ENCODE measurements around a stretch of chr10.

DNA sequence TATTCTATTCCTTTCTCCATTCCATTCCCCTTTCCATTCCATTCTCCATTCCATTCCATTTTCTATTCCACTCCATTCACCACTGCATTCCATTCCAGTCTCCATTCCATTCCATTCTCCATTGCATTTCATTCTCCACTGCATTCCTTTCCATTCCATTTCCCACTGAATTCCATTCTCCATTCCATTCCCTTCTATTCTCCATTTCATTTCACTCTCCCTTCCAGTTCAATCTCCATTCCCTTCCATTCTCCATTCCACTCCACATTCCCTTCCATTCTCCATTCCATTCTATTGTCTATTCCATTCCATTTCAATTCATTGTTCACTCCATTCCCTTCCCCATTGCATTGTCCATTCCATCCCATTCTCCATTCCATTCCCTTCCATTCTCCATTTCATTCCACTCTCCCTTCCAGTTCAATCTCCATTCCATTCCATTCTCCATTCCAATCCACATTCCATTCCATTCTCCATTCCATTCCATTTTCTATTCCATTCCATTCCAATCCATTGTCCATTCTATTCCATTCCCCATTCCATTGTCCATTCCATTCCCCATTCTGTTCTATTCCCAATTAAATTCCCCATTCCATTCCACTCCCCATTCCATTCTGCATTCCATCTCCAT is 79.4 kb downstream of the NSUN6 start:
- PRO-cap, result no peak
CAGE:
- cytosol, long polyA plus RNA, result no peak
- long polyA plus RNA, result no peak
- nucleus, long polyA plus RNA, result no peak

GRCh38 chr10:18618890-18619466 is 32.4 kb downstream of the NSUN6 start:
- PRO-cap, result no peak
CAGE:
- cytosol, long polyA plus RNA, result no peak
- long polyA plus RNA, result no peak
- nucleus, long polyA plus RNA, result no peak

- PRO-cap, result no peak
CAGE:
- cytosol, long polyA plus RNA, result no peak
- long polyA plus RNA, result no peak
- nucleus, long polyA plus RNA, result no peak
These were observed 985 bp upstream of the ARL5B start for GRCh38 chr10:18658112-18658779.

- PRO-cap, result no peak
CAGE:
- cytosol, long polyA plus RNA, result no peak
- long polyA plus RNA, result no peak
- nucleus, long polyA plus RNA, result no peak
These were observed 50.8 kb downstream of the ARL5B start for GRCh38 chr10:18710024-18710417.

GRCh38 chr10:18753056-18753660 is 93.9 kb downstream of the ARL5B start:
- PRO-cap, result no peak
CAGE:
- cytosol, long polyA plus RNA, result no peak
- long polyA plus RNA, result no peak
- nucleus, long polyA plus RNA, result no peak

GRCh38 chr10:19030124-19030323 is 18.6 kb upstream of the MALRD1 start:
- PRO-cap, result no peak
CAGE:
- cytosol, long polyA plus RNA, result no peak
- long polyA plus RNA, result no peak
- nucleus, long polyA plus RNA, result no peak

GRCh38 chr10:19203711-19204094 is 155.1 kb downstream of the MALRD1 start:
- PRO-cap, result no peak
CAGE:
- cytosol, long polyA plus RNA, result no peak
- long polyA plus RNA, result no peak
- nucleus, long polyA plus RNA, result no peak

- PRO-cap, result no peak
CAGE:
- cytosol, long polyA plus RNA, result no peak
- long polyA plus RNA, result no peak
- nucleus, long polyA plus RNA, result no peak
These were observed 87.9 kb upstream of the PLXDC2 start for GRCh38 chr10:19728389-19728730.

- PRO-cap, result no peak
CAGE:
- cytosol, long polyA plus RNA, result no peak
- long polyA plus RNA, result no peak
- nucleus, long polyA plus RNA, result no peak
These were observed 10.6 kb downstream of the PLXDC2 start for GRCh38 chr10:19826565-19827399.

GRCh38 chr10:19835360-19836172 is 19.3 kb downstream of the PLXDC2 start:
- PRO-cap, result no peak
CAGE:
- cytosol, long polyA plus RNA, result no peak
- long polyA plus RNA, result no peak
- nucleus, long polyA plus RNA, result no peak

- PRO-cap, result no peak
CAGE:
- cytosol, long polyA plus RNA, result no peak
- long polyA plus RNA, result no peak
- nucleus, long polyA plus RNA, result no peak
These were observed 115.3 kb downstream of the PLXDC2 start for GRCh38 chr10:19931434-19931952.

DNA sequence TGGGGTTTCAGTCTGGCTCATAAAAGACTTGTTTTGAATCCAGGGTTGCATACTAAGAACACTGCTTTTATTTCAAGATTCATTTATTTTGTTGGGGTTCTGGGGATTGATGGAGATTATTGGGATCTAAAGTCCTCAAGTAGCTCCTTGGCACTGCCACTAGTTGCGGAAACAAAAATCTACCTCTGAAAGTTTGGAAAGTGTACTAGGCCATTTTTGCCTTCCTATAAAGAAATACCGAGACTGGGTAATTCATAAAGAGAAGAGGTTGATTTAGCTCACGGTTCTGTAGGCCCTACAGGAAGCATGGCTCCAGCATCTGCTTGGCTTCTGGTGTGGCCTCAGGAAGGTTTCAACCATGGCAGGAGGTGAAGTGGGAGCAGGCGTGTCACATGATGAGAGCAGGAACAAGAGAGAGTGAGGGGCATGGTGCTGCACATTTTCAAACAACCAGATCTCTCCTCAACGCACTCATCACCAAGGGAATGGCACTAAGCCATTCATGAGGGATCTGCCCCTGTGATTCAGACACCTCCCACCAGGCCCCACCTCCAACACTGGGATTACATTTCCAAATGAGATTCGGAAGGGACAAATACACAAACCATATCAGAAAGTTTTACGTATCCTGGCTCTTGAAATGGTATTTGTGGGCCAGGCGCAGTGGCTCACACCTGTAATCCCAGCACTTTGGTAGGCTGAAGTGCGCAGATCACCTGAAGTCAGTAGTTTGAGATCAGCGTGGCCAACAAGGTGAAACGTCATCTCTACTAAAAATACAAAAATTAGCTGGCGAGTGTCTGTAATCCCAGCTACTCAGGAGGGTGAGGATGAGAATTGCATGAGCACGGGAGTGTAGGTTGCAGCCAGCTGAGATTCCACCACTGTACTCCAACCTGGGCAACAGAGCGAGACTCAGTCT is 189.3 kb downstream of the PLXDC2 start:
- PRO-cap, result no peak
CAGE:
- cytosol, long polyA plus RNA, result no peak
- long polyA plus RNA, result no peak
- nucleus, long polyA plus RNA, result no peak

DNA sequence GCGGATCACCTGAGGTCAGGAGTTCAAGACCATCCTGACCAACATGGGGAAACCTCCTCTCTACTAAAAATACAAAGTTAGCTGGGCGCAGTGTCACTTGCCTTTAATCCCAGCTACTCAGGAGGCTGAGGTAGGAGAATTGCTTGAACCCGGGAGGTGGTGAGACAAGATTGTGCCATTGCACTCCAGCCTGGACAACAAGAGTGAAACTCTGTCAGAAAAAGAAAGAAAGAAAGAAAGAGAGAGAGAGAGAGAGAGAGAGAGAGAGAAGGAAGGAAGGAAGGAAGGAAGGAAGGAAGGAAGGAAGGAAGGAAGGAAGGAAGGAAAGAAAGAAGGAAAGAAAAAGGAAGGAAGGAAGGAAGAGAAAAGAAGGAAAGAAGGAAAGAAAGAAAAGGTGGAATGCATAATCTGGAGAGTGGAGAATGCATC is 345.6 kb downstream of the PLXDC2 start:
- PRO-cap, result no peak
CAGE:
- cytosol, long polyA plus RNA, result no peak
- long polyA plus RNA, result no peak
- nucleus, long polyA plus RNA, result no peak

- PRO-cap, result no peak
CAGE:
- cytosol, long polyA plus RNA, result no peak
- long polyA plus RNA, result no peak
- nucleus, long polyA plus RNA, result no peak
These were observed 112.8 kb downstream of the NEBL start for GRCh38 chr10:20784189-20784843.

DNA sequence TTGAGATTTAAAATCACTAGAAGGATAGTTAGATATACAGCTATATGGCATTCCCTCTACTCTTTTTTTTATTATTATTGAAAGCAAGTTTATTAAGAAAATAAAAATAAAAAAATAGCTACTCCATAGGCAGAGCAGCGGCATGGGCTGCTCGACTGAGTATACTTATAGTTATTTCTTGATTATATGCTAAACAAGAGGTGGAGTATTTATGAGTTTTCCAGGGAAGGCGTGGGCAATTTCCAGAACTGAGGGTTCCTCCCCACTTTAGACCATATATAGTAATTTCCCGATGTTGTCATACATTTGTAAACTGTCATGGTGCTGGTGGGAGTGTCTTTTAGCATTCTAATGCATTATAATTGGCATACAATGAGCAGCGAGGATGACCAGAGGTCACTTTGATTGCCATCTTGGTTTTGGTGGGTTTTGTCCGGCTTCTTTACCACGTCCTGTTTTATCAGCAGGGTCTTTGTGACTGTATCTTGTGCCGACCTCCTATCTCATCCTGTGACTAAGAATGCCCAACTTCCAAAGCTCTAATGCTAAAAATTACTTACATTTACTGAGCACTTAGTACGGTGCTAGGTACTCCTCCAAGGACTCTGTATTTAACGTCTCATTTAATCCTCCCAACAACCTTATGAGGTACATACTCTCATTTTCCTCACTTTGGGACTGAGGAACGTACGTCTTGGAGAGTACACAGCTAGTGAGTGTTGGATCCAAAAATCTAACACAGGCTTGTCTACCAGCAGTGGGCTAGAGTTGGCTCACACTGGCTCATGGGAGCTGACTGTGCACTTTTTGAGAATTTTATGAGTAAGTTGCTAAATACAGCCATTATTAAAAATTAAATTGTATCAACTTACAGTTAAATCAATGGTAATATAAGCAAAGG is 144.7 kb upstream of the NEBL start:
- PRO-cap, result no peak
CAGE:
- cytosol, long polyA plus RNA, result no peak
- long polyA plus RNA, result no peak
- nucleus, long polyA plus RNA, result no peak

DNA sequence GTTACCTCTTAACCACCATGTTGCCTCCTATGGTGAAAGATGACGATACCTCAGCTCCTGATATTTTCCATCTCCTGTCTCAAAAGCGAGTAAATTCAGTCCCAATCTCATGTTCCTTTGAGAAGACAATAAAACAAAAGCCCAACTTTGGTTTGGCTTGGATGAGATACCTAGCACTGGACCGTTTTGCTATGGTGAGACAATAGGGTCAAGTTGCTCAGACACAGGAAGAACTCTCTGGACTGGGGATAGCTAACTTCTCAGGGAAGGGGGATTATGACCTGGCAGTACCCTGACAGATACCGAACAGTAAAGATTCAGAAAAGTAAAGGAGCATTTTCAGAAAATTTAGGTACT is 10.1 kb downstream of the MLLT10 start:
- PRO-cap, result no peak
CAGE:
- cytosol, long polyA plus RNA, result no peak
- long polyA plus RNA, result no peak
- nucleus, long polyA plus RNA, result no peak

GRCh38 chr10:21545118-21545628 is 11.1 kb downstream of the MLLT10 start:
- PRO-cap, result no peak
CAGE:
- cytosol, long polyA plus RNA, result no peak
- long polyA plus RNA, result no peak
- nucleus, long polyA plus RNA, result no peak

GRCh38 chr10:21629611-21630250 is 95.7 kb downstream of the MLLT10 start:
- PRO-cap, result no peak
CAGE:
- cytosol, long polyA plus RNA, result no peak
- long polyA plus RNA, result no peak
- nucleus, long polyA plus RNA, result no peak

DNA sequence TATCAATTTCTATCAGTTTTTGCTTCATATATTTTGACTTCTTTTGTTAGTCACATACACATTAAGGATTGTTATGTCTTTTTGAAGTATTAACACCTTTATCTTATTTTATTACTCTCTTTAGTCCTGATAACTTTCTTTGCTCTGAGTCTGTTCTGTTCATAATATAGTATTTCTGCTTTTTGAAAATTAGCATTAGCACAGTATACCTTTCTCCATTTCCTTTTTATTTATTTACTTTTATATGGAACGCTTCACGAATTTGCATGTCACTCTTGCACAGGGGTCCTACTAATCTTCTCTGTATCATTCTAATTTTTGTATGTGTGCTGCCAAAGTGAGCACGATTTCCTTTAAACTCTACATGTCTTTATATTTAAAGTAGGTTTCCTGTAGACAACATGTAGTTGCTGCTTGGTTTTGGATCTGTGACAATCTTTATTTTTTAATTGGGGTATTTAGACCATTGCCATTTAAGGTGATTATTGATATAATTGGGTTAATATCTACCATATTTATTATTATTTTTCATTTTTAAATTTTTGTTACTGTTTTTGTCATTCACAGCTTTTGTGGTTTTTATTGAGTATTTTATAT is 127.5 kb downstream of the MLLT10 start:
- PRO-cap, result no peak
CAGE:
- cytosol, long polyA plus RNA, result no peak
- long polyA plus RNA, result no peak
- nucleus, long polyA plus RNA, result no peak

- PRO-cap, result no peak
CAGE:
- cytosol, long polyA plus RNA, result no peak
- long polyA plus RNA, result no peak
- nucleus, long polyA plus RNA, result no peak
These were observed 159.0 kb downstream of the MLLT10 start for GRCh38 chr10:21692990-21693442.